Ovary (tissue), 7 donors: ENCODE measurements around a stretch of chr1.

- PRO-cap, 7 experiments, result peak in 1 of 7 experiments; most common minus-strand start chr1:170667584 (in 1)
- RAMPAGE, long total RNA, 2 experiments, result no peak in any of the 2 experiments
These were observed 3.5 kb downstream of the PRRX1 start for GRCh38 chr1:170667480-170667871.

GRCh38 chr1:170674091-170674677 lies 10.3 kb downstream of the PRRX1 start:
- PRO-cap, 7 experiments, result no peak in any of the 7 experiments
- RAMPAGE, long total RNA, 2 experiments, result no peak in any of the 2 experiments

DNA sequence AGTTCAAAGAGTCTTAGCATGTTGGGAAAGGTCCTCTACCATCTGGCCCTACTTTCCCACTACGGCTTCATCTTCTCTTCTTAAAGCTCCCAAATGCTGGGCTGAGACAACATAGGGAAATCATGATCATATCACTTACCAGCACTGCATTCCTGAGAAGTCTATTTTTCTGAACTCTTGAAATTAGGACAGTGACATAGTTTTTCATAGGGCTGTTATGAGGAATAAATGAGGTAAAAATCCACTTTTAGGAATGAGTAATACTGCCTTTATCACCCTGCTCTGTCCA lies 36.8 kb downstream of the PRRX1 start:
- PRO-cap, 7 experiments, result no peak in any of the 7 experiments
- RAMPAGE, long total RNA, 2 experiments, result no peak in any of the 2 experiments

GRCh38 chr1:170735618-170736128 lies 71.7 kb downstream of the PRRX1 start:
- PRO-cap, 7 experiments, result no peak in any of the 7 experiments
- RAMPAGE, long total RNA, 2 experiments, result no peak in any of the 2 experiments

- PRO-cap, 7 experiments, result no peak in any of the 7 experiments
- RAMPAGE, long total RNA, 2 experiments, result no peak in any of the 2 experiments
These were observed 46.1 kb downstream of the FMO4 start for GRCh38 chr1:171360102-171360561.

- PRO-cap, 7 experiments, result no peak in any of the 7 experiments
- RAMPAGE, long total RNA, 2 experiments, result no peak in any of the 2 experiments
These were observed 63.8 kb upstream of the PRRC2C start for GRCh38 chr1:171421488-171422004.

GRCh38 chr1:171560711-171561188 lies 61.3 kb upstream of the MYOCOS start:
- PRO-cap, 7 experiments, result no peak in any of the 7 experiments
- RAMPAGE, long total RNA, 2 experiments, result no peak in any of the 2 experiments

DNA sequence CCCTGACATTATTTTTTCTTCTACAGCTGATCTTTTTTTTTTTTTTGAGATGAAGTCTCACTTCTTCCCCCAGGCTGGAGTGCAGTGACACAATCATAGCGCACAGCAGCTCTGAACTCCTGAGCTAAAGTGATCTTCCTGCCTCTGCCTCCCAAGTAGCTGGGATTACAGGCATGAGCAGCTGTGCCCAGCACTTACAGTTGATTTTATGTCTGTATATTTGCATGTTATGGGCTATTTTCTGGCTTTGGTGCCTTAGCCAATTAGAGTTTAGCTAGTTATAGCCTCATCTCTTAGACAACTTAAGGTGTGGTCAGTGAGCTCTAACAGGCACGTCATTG lies 1.6 kb upstream of the VAMP4 start:
- PRO-cap, 7 experiments, result no peak in any of the 7 experiments
- RAMPAGE, long total RNA, 2 experiments, result no peak in any of the 2 experiments

DNA sequence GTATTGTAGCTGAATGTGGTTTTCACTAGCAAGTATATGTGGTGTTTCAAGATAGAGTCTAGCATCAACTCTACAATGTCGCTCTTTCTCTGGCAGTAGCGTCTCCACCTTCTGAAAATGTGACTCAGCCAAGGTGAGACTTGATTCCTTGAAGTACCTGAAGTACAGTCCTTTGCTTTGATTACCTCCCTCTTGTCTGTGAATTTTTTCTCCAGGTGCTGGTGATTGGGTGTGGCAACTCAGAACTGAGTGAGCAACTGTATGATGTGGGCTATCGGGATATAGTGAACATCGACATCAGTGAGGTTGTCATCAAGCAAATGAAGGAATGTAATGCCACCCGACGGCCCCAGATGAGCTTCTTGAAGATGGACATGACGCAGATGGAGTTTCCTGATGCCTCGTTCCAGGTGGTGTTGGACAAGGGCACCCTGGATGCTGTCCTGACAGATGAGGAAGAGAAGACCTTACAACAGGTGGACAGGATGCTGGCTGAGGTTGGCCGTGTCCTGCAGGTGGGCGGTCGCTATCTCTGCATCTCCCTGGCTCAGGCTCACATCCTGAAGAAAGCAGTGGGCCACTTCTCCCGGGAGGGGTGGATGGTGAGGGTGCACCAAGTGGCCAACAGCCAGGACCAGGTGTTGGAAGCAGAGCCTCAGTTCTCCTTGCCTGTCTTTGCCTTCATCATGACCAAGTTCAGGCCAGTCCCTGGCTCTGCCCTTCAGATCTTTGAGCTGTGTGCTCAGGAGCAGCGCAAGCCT lies 2.2 kb downstream of the METTL13 start:
- PRO-cap, 7 experiments, result no peak in any of the 7 experiments
- RAMPAGE, long total RNA, 2 experiments, result no peak in any of the 2 experiments

- PRO-cap, 7 experiments, result no peak in any of the 7 experiments
- RAMPAGE, long total RNA, 2 experiments, result no peak in any of the 2 experiments
These were observed 27.2 kb upstream of the C1orf105 start for GRCh38 chr1:172393264-172393736.

GRCh38 chr1:172441866-172442995 lies 1.6 kb downstream of the PIGC start:
- PRO-cap, 7 experiments, result no peak in any of the 7 experiments
- RAMPAGE, long total RNA, 2 experiments, result no peak in any of the 2 experiments

GRCh38 chr1:172448830-172449779 lies 5.2 kb upstream of the PIGC start:
- PRO-cap, 7 experiments, result no peak in any of the 7 experiments
- RAMPAGE, long total RNA, 2 experiments, result no peak in any of the 2 experiments

DNA sequence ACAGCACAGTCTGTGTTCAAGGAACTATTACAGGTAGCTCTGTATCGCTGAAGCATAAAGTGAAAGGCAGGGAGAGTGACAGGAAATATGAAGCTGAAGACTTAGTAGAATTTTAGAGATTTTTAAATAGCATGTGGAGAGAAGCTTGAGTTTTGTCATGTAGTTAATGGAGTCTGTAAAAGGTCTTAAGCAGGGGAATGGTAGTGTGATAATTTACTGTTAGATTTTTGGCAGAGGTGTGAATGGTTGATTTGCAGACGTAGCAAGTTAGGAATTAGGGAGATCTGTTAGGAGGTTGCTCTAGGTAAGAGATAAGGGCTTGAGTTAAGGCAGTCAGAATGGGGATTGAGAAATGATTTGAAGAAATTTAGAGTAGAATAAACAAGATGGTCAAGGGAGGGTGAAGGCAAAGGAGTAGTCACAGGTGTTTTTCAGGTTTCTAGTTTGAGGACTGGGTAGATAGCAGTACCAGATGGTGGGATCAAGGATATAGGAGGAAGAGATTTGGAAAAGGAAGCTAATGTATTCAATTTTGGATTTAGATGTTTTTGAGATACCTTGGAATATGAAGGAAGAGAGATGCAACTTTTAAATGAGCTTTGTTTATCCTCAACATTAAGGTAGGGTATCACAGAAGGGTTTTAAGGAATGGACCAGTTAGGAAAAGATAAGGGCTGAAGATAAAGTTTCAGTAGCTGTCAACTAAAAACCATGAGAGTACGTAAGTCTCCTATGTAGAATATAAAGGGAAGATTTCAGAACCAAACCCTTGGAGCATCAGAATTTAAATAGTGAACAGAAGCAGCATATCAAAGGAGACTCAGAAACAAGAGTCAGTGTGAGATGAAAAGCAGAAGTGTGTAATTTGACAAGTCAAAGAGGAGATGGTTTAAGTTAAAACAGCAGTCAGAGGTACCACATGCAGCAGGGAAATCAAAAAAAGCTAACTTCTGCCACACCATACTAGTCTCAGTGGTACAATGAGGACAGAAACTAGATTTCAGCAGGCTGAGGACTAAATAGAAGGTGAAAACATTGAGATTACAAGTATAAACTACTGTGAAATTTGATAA lies 12.0 kb downstream of the SUCO start:
- PRO-cap, 7 experiments, result no peak in any of the 7 experiments
- RAMPAGE, long total RNA, 2 experiments, result no peak in any of the 2 experiments

DNA sequence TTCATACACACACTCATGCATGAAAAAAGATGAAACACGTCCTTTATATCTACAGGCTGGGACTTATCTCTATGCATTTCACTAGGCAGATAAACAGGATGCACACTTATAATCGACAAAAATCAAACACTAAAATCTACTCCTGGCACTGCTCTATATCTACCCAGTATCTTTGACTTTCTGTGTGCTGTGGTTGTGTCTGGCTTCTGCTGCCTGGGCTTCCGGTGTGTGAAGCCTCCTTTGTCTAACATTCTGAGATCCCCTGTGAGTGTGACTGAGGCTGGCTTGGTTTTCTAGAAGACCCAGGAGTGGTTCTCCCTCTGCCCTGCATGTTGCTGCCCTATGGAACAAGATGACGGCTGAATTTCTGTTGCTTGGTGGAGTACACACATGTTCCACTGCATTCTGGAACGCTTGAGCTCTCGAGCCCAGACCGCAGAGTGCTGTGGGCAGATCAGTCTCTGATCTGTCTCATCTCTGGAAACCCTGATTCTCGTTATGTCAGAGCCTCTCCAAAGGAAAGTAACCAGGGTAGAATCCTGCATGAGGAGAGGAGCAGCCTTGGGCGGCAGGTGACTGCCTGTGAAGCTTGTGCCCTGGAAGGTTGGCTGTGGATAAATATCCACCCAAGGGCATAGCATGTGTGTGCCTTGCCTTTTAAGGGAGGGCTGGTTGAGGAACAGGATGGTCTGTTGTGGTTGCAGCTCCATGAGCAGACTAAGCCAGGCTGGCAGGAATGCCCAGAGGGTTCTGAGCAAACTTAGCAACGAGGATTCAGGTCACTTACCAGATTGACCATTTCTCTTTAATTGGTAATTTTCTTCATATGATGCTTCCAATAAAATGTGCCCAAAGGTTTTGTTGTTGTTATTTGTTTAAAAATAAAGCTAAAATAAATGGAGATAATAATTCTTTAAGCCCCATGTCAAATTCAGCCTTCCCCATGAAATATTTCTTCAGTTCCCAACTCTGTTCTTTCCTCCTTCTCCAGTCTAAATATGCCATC lies 19.5 kb upstream of the FASLG start:
- PRO-cap, 7 experiments, result no peak in any of the 7 experiments
- RAMPAGE, long total RNA, 2 experiments, result no peak in any of the 2 experiments

- PRO-cap, 7 experiments, result peak in 7 of 7 experiments; most common plus-strand start chr1:173430133 (in 5); most common minus-strand start chr1:173430059 (in 4)
- RAMPAGE, long total RNA, 2 experiments, result no peak in any of the 2 experiments
These were observed 47.5 kb upstream of the PRDX6 start for GRCh38 chr1:173429399-173430261.

GRCh38 chr1:173443645-173444440 lies 33.3 kb upstream of the PRDX6 start:
- PRO-cap, 7 experiments, result no peak in any of the 7 experiments
- RAMPAGE, long total RNA, 2 experiments, result no peak in any of the 2 experiments

DNA sequence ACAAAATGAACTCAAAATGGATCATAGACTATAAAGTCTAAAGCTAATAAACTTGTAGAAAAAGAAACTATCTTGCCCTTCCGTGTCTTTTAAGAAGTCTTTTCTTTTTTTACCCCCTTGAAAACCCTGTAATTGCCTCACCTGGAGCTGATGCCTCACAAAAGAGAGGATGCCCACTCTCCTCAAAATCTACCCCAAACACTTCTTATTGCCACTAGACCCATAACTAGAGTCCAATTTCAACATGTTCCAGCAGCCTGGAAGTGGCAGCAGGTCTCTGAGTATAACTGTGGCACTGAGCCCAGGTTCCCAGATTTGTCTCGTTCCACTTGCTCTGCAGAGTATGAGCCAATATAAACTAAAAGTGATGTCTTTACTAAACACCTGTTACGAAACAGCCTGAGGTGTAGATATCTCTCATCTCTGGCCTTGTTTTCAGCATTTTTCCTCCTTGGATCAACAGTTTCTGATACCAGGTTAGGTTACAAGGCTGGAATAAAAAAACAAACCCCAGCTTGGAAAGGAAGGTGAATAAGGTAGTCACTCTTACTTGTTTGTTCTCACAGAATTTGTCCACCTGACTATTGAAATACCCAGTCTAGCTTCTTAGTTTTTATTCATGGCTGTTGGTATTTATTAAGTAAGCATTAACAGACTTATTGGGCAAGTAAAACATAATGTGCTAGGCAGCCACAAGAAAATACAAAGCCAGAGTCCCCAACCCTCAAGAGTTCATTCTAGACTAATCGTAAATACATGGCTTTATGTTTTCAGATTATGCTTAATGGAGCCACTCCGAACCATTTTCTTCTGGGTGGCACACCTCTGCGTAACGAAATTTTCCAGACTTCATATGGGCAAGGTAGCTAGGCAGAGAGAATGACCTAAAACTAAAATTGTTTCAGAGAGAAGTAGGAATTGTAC lies 25.1 kb upstream of the PRDX6 start:
- PRO-cap, 7 experiments, result no peak in any of the 7 experiments
- RAMPAGE, long total RNA, 2 experiments, result start-site peak on the minus strand in 1 of 2 experiments, centred at position 354 of the sequence, 5 reads per replicate

GRCh38 chr1:173925535-173925894 lies 8.4 kb upstream of the SERPINC1 start:
- PRO-cap, 7 experiments, result no peak in any of the 7 experiments
- RAMPAGE, long total RNA, 2 experiments, result no peak in any of the 2 experiments

DNA sequence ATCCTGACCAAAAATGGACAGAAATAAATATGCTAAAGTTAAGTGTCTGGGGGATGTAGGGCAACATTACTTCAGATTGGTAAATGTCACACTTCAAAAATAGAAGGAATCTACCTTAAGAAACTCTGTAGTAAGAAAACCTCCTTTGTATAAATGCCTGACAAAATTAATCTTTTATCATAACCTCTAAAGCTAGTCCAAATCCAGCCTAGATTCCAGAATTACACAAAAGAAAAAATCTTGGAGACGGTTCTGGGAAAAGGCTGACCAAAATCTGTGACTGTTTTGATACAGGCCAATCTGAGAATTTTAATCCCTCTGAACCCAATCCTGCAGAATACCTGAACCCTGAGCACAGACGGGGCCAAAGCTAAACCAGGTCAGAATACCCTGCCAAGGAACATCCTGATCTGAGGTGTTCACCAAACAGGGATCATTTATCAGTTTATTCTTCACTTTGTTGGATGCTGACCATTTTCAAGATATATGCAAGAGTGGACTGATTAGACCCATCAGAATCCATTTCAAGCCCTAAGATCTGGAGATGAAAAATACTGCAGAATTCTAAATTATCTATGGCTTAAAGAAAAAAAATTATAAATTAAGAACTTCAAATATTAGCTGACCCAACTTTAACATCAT lies 3.6 kb downstream of the RC3H1 start:
- PRO-cap, 7 experiments, result no peak in any of the 7 experiments
- RAMPAGE, long total RNA, 2 experiments, result no peak in any of the 2 experiments

DNA sequence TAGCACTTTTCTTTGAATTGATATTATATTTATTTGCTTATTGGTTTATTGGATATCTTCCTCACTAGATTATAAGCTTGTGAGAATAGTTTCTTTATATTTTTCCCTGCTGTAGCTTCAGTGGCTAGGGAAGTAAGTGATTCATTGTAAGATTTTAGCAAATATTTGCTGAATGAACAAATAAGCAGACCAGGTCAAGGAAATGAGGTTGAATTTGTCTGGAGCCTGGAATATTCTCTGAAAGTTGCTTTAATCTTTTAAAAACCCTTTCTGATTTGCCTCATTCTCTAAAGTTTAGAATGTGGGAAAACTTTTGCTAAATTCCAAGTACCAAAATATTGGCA lies 80.2 kb downstream of the RABGAP1L start:
- PRO-cap, 7 experiments, result no peak in any of the 7 experiments
- RAMPAGE, long total RNA, 2 experiments, result no peak in any of the 2 experiments